Hair follicle dermal papilla cell (primary cell): ENCODE measurements around the genes SLC49A4 and SEMA5B.

DNA sequence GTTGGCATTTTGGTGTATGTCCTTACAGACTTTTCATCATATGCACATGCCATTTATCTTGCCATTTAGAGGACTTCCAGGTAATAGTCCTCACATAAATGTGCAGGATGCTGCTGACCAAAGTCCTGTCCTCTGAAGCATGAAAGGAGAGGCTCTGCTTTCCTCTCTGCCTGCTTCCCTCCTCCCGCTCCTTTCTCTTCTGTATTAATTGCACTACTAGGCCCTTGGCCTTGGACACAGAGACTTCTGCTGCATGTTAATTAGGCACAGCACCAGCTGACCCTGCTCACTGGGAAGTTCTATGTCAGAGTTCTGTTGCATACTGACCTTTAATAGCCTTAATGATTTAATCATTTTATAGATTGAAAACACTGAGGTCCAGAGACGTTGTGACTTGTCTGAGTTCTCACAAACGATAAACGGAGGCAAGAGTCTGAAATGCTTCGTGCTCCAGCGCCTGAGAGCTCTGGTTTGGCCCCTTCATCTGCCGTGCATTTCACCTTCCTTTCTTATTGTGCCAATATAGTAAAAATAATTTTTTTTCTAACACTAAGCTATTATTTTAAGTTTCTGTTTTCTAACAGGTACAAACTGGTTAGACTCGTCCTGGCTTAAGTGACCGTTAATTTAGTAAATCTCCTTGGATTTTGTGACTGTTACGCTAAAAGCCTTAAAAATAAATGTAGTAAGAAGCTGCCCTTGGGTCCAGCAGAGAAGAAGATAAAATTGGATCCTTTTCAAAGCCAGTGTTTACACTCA lies 29.4 kb upstream of the NDUFB4 start:
- CAGE, long polyA plus RNA: no peak

DNA sequence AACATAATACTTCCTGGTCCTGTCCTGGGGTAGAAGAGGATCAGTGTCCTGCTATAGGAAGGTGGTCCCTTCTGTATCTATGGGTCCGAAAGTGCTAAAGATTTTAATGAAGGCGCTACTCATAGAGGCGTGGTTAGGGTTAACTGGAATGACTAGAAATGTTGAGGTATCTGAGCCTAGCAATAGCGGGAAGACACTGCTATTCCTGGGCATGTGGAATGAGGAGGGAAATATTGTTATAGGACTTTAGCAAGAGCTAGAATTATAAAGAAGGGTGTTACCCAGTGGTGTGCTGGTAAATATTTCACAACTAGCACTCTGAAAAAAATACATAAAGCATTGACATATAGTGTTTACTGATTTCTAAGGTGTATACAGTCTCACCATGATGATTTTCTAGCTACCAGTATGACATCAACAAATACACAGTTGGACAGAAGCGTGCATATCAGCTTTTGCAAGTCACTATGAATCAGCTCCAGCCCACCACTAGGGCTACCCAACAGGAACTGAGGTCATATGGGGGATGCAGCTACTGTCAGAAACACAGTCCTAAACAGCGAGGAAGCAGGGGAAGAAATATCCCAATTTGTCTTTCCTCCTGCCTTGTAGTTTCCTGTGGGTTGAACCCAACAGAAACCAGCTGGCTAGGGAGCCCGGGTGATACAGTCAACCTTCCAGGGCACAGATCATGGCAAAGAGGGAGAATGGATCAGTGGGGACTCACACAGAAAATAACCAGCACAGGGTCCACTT lies 39.7 kb downstream of the HGD start:
- CAGE, long polyA plus RNA: no peak

- CAGE, long polyA plus RNA: no peak
Measured at GRCh38 chr3:120833337-120833829, 74.6 kb upstream of the STXBP5L start.

DNA sequence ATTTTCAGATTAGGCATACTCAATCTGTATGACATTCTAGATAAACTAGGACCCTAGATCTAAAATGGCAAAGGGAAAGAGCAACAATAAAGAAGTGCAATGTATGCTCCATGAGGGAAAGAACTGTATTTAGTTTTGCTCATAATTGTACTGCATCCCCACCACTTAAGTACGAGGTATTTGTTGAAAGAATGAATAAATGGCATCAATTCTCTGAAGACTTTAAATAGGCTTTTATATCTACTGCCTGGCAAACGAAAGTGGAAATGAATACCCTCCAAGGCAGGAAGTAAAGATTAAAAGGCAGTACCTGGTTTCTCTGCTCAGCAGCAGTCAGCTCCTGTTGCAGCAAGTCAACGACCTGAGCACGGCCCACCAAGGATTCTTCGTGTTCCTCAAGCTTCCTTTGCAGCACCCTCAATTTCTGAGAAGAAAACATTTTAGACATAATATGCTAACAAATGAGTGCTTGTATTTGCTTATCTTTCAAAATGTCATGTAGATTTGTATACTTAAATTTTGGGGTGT lies 31.4 kb downstream of the GOLGB1 start:
- CAGE, long polyA plus RNA: no peak

DNA sequence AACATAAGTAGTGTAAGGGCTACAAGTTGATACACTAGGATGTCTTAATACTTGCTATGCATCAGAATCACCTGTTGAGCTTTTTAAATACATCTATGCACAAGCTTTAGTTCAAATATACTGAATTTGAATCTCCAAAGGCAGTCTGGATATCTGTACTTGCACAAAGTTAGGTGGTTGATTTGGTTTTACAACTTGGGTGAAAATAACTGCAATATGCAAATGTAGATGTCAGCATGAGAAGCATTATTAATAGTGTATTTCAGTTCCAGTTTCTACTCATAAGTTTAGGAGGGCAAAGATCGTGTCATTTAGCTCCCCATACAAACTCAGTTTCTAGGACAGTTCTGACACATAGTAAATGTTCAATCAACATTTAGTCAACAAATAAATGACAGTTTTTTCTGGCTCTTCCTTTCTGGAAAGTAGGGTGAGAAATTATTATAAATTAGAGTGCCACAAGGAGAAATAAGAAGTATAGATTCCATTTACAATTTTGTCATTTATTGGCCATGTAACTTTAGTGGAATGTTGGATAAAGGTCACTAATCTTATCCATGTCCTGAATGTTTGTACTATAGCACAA lies 25.5 kb downstream of the IQCB1 start:
- CAGE, long polyA plus RNA: no peak

DNA sequence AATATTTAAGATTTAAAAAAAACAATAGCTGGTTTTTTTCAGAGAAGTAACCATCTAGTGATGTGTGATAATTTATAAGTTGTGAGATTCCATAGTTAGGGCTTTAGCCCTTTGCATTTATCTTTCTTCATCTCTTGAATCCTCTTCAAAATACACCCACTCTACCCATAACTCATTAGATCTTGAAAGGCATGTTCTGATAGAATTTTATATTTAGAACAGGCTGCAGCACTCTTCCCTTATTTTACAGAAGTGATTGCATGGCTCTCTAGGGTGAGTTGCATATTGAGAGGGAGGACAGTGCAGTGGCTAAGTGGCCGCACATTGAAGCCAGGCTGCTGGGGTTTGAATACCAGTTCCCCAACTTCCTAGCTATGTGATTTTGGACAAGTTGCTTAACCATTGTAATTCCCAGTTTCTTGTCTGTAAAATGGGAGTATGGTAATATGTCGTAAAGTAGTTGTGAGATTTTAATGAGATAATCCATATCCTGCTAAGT lies 2.5 kb downstream of the CD86 start:
- CAGE, long polyA plus RNA: no peak

DNA sequence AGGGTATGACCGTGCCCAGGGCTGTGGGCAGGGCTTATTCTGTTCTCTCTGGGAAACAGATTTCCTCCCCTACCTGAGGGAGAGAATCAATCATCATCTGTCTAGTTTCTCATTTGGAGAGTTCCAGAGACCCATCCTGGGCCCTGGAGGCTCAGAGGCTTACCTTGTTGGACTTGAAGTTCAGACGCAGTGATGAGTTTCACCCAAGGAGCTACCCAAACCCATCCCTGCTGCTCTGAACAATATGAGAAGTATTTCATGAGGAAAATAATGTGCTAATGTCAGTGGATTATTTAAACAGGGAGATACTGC lies 28.3 kb downstream of the CSTA start:
- CAGE, long polyA plus RNA: no peak

DNA sequence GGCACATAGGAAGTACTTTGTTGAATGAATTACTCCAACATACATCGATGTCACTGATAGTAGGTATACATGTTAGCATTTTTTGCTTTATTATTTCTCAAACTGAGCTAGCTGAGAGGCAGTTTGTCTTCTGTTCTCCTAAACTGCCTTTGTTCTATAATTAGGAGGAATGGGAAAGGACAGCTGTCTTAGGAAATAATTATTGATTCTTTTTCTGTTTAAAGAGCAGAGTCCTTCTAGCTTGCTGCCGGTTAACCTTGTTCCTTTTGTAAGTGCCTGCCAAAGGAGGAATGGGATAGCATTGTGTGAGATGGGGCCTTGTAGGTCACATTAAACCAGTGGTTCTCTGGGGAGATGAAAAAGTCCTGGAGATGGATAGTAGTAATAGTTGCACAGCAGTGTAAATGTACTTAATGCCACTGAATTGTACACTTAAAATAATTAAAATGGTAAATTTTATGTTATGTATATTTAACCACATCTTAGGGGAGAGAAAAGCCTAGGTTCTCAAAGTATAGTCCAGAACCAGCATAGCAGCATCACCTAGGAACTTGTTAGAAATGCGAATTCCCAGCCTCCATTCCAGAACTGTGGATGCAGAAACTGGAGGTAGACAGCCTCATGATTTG lies 8.2 kb downstream of the FAM162A start:
- CAGE, long polyA plus RNA: no peak

DNA sequence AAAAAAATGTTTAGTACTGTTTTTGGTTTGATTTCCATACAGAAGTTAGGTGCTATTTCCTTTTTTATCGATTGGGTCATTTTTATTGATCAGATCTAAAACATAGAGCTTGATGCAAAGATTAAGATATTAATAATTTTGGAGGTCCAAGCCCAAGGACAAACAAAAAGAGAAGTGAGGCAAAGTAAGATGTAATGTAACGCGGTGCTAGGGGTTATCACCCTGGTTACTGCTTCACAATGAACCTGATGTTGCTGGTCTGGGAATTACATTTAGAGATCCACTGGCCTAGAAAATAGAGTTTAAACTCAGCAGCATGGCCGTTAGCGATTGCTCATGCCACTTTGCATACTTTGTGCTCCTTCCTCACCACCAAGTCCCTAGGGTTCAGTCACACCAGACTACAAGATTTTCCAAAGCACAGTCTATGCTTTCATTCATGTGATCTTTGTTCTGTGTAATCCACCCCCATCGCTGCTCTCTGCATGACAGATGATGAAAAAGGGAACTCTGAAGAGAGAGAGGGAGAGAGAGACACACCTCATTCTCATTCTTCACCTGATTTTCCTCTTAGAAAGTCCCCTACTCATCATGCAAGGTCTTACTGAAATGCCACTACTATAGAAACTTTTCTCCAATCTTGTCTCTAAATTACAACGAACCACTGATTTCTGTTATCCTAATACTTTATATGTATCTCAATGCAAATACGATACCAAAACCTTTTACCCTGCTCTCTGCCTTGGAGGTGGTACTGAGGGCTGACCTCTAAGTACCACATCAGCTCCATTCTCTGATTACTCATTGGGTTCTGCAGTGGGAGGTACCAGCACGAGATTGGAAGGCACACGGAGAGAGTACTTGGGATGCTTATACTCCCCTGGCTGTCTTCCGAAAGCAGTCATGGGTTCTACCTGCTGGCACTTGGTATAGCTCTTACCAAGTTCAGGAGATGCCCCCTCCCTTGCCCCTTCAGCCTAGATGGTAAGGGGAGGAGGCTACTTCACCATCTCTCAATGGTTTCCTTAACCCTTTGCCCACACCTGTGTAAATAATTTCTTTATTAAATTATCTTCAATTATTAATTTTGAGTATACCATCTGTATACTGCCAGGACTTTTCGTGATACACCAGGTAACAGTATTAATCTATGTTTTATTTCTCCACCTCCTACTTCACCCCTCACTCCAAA lies 1.1 kb upstream of the PARP15 start:
- CAGE, long polyA plus RNA: no peak

GRCh38 chr3:122679796-122680457 lies 712 bp upstream of the PARP14 start:
- CAGE, long polyA plus RNA: no peak

DNA sequence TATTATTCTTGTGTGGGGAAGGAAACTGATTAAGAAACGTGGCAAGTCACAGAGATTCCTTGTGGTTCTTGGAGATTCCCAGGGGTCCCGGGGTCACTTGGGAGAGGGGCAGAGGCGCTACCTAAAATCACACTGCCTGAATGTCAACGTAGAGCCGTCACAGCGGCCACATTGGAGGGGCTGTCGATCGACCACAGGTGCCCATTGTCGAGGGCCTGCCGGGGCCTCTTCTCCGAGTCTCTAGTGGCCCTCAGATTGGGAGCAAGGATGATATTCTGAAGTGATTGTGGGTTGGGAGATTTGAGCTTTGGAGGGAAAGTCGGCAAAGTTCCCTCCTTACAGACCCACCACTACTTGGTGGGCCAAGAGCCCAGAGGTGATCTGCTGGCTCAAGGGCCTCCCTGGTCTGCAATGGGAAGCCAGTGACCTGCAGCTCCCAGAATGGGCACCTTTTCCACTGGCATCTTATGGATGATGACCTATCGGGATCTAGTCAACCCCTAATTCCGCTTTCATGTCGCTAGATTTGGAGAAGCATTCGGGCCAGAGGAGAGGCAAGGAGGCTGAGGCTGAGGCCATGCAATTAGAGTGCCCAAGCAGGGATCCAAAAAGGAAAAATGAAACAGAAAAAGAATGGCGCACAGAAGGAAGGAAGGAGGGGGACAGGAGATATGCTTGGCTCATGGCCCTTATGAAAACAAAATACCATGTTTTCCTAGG lies 964 bp downstream of the PARP14 start:
- CAGE, long polyA plus RNA: no peak

DNA sequence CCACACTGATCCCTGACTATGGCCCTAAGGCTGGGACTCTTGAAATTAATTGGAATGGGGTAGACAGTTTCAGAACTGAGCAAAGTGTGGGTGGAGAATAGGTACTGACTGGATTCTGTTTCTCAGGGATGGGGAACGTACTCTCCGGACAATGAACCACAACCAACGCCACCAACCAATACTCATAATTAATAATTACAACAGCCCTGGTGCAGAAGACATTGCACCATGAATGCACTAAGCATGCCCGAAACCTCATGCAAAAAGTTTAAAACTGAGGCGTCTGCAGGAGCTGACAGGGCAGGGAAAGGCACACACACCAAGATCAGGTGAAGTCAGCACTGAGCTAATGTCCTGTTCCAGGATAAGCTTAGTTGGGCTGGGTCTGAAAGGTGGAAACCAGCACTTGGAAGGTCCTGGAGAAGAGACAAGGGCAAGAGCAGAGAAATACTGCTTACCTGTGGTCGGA lies 8.0 kb downstream of the PARP14 start:
- CAGE, long polyA plus RNA: no peak

DNA sequence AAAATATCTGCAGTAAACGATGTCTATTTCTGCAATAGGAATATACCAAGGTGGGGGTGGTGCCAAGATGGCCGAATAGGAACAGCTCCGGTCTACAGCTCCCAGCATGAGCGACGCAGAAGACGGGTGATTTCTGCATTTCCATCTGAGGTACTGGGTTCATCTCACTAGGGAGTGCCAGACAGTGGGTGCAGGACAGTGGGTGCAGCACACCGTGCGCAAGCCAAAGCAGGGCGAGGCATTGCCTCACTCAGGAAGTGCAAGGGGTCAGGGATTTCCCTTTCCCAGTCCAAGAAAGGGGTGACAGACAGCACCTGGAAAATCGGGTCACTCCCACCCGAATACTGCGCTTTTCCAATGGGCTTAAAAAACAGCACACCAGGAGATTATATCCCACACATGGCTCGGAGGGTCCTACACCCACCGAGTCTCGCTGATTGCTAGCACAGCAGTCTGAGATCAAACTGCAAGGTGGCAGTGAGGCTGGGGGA lies 52.2 kb downstream of the PARP14 start:
- CAGE, long polyA plus RNA: no peak

DNA sequence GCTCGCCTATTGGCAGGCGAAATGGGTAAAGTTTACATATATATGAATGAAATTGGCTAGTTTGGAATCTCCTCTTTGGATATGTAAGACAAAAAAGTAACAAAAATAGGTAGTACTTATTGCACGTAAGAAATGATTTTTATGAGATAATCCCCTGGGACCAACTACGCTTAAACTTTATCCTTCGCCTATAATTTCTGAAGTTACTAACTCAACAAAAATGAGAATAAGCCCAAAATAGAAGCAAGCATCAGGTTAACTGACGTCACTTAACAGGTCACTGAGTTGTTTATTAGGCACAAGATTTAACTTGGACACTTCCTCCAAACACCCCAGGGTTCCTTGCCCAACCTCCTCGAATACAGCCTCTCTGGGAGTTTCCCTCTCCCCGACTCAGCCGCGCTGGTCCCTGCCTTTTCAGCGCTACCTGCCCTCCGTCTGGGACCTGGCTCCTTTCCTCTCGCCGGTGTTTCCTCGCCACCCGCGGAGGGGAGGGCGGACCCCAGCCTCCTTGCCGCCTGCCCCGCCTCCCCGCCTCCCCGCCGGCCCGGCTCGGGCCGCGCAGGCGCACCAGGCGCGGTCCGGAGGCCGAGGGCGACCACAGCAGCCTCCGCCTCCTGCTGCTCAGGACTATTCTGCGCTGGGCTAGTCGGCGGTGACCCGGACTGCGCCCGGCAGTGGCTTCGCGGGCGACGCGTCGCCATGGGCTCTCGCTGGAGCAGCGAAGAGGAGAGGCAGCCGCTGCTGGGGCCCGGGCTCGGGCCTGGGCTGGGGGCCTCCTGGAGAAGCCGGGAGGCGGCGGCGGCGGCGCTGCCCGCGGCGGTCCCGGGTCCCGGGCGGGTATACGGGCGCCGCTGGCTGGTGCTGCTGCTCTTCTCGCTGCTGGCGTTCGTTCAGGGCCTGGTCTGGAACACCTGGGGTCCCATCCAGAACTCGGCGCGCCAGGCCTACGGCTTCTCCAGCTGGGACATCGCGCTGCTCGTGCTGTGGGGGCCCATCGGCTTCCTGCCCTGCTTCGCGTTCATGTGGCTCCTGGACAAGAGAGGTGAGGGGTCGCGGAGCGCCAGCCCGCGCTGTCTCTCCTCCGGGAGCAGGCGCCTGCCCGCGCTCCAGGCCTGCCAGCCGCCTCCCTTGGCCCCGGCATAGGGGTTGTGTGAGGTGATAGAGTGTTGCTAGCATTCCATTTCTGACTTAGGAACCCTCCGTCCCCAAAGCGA lies at the start of gene SLC49A4:
Gene SLC49A4 (plus strand): TSS at position 579 of the 1,217 bp plus-strand sequence.
- CAGE, long polyA plus RNA: no peak

- CAGE, long polyA plus RNA: no peak
Measured at GRCh38 chr3:122975189-122975710, 52.3 kb downstream of the SEMA5B start.

- CAGE, long polyA plus RNA: no peak
Measured at GRCh38 chr3:122977409-122978079, 50.0 kb downstream of the SEMA5B start.

- CAGE, long polyA plus RNA: no peak
Measured at GRCh38 chr3:122993004-122993468, 34.5 kb downstream of the SEMA5B start.

DNA sequence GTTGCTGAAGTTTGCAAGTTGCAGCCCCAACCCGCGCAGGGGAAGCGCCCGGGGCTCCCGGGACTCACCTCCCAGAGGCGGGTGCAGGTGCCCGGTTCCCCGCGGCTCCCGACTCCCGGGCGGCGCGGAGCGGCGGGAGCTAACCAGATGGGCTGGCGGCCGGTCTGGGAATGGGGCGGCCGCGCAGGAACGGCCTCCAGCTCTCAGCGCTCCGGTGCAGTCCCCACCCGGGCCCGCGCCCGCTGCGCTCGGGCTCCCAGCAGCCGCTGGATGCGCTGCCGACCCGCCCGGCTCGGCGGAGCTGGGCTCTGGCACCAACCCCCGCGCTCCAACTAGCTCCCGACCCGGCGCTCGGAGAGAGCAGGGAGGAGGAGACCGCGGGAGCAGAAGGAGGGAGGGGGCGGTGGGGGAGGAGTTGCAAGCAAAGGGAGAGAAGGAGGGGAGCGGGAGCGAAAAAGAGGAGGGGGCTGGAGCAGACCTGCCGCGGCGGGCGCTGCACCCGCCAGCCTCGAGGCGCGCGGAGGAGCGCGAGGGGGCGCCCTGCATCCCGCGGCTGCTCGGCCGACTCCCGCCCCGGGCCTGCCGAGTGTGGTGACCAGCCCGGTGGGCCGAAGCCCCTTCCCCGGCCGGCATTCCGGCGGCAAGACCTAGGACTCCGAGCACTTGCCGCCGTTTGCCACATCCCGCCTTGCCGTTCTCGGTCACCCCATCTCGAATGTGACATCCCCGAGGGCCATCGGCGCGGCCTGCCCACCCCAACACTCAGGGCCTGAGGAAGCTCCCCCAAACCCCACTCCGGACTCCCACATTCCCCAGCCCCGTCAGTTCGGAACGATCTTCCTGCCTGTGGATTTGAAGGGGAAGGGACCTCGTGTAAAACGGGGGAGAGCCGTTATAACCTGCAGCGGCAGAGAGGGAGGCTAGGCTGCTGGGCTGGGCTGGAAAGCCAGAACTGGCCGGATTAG lies at the start of gene SEMA5B:
Gene SEMA5B (minus strand): TSS at position 368 of the 965 bp plus-strand sequence.
- CAGE, long polyA plus RNA: no peak

DNA sequence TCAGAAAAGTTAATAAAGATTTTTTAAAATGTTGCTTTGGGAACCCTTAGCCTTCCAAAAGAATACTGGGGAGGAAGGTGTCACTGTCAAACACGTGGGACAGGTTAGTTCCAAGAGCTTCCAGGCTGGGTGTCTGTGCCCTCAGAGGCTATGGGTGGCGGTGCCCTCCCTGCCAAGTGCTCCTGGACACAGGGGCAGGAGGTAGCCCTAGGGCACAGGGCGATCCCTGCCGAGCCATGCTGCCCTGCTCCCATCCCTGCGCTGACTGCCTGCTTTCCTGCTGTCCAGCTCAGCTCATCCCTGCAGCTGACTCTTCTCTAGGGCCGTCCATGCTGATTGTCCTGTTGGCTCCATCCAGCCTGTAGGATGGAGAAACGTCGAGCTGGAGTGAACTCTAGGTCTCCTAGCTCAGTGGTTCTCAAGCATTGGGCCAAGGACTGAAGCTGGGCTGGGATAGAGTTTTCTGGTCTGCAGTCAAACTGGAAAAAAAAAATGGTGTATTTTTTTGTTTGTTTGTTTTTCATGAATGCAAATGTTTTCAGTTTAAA lies 3.7 kb downstream of the PDIA5 start:
- CAGE, long polyA plus RNA: no peak

DNA sequence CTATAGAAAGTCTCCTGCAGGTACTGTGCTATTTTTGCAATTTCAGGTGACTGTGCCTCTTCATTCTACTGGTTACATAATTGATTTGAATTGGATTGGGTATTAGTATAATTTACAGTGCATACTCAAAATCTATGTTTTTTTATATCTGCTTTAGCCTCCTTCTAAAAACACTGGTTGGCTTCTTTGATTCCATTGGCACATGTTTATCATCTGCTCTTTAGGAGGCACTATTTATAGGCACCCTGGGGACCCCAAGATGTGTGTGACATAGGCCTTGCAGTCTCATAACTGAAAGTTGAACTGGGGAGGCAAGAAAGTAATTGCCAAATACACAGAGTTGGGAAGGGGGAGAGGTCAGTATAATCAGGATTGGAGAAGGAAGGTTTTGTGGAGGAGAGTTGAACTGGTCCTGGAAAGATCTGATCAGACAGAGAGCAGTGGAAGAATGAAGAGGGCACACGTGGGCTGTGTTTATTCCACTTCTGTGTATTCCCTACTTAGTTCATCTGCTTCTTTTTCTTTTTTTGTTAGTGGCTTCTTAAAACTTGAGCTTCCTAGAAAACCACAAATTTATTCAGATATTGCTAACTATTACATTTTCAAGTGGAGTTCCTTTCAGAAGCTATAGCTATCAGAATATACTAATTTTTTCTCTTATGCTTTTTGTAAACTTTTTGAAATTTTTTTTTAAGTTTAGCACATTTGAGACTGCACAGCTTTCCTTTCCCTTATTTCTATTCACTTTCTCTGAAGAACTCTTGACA lies 44.4 kb downstream of the SEC22A start:
- CAGE, long polyA plus RNA: no peak